A549 (cell line): Measurements from ENCODE around the gene PPM1E.

DNA sequence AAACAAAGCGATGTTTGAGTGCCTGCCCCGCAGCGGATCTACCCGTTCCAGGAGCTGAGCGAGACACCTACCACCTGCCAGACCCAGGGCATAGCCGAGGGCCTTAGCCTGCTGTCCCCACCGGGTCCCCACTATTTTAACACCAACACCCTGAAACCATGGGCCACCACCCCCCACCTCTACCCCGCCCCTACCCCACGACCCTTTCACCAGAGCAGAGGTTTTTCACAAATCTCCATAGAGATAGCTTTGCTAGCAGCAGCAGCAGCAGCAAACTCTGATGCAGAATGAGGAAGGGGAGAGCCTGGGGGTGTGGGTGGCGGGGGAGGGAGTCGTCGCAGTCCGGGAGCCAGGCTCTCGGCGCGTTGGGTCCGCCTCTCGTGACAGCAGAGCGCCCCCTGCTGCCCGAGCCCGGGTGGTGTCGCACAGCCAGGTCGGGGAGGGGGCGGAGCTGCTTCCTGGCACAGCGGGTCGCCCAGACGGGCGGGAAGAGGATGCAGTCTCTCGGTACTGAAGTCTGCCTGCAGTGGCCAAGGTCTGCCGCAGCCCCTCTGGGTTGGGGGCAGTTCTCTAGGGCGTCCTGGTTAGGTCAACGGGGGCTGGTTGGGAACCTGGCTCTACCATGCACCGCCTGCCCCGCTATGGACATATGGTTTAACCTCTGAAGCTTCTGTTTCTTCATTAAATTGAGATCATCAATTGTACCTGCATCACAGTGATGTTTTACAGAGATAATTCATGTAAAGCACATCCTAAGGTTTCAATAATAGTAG lies 38.1 kb upstream of the CCDC182 start:
- PRO-cap, result no peak
CAGE:
- cytosol, long polyA plus RNA, result no peak
- long polyA plus RNA, result no peak
- nucleus, long polyA plus RNA, result no peak

DNA sequence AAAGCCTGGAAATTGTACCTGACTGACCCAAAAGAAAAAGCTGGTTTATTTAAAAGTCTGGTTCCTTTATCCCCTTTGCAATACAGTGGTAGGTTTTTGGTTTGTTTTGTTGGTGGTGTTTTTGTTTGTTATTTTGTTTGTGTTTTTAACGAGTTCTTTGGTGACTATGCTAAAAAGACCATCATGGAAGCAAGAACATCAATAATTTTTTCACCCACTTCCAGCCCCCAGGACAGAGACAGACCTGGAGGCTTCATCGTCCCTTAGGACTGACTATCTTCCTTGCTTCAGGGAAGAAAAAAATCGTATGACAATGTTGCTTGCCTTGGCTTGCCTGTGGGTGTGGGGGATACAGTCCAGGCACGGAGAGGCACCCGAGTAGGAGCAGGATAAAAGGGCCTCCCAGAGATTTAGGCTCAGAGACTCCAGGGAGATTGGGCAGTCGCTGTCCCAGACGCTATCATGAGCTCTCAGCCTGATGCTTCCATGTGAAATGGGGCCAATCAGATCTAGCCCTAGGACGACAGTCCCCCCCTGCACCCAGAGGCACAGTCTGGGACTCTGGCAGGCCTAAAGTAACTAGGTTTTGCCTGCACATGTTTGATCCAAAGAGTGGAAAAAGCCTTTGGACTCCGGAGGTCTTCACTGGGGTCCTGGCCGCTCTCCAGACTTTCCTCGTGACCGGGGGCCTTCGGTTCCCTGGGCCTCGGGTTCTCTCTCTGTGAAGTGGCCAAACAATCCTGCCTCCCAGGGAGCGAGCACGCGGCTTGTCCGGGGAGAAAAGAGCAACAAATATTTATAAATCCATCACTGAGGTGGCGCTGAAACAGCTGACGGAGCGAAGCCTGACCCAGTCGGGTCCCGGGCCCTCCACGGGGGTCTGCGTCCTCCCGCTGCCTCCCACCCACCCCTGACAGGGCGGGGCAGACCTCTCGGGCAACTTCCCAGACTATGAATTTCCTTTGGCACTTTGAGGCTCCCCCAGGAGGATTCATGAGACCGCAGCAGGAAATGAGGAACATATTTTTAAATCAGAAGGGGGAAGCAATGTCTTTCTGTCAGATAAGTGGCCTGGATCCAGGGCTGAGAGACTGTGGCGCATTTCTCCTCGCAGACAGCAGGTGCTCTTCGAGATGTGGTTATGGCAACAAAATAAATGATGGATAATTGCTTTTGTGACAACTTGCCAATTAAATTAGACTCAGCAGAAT lies 39.1 kb downstream of the MRPS23 start:
- PRO-cap, result no peak
CAGE:
- cytosol, long polyA plus RNA, result no peak
- long polyA plus RNA, result no peak
- nucleus, long polyA plus RNA, result no peak

DNA sequence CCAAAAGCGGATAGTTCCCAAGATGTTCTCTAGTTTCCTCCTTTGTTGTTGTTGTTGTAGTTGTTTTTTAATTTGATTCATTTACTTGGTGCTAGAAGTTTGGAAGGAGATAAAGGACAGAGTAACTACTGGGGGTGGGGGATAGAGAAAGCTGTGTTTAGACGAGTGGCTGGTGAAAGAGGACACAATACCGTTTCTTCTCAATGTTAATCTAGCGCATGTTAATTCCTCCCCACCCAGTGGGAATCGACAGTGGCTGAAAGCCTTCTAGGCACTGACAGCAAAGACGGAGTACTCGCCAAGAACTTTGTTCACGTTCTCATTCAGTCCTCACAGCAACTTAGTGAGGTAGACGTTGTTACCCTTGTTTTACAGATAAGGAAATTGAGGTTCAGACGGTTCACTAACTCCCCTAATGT lies 17.2 kb downstream of the MRPS23 start:
- PRO-cap, result no peak
CAGE:
- cytosol, long polyA plus RNA, result no peak
- long polyA plus RNA, result no peak
- nucleus, long polyA plus RNA, result no peak

- PRO-cap, result no peak
CAGE:
- cytosol, long polyA plus RNA, result no peak
- long polyA plus RNA, result no peak
- nucleus, long polyA plus RNA, result no peak
Observed at GRCh38 chr17:57862855-57863357, 13.1 kb upstream of the MRPS23 start.

- PRO-cap, result no peak
CAGE:
- cytosol, long polyA plus RNA, result no peak
- long polyA plus RNA, result no peak
- nucleus, long polyA plus RNA, result no peak
Observed at GRCh38 chr17:57890866-57891229, 41.0 kb upstream of the MRPS23 start.

DNA sequence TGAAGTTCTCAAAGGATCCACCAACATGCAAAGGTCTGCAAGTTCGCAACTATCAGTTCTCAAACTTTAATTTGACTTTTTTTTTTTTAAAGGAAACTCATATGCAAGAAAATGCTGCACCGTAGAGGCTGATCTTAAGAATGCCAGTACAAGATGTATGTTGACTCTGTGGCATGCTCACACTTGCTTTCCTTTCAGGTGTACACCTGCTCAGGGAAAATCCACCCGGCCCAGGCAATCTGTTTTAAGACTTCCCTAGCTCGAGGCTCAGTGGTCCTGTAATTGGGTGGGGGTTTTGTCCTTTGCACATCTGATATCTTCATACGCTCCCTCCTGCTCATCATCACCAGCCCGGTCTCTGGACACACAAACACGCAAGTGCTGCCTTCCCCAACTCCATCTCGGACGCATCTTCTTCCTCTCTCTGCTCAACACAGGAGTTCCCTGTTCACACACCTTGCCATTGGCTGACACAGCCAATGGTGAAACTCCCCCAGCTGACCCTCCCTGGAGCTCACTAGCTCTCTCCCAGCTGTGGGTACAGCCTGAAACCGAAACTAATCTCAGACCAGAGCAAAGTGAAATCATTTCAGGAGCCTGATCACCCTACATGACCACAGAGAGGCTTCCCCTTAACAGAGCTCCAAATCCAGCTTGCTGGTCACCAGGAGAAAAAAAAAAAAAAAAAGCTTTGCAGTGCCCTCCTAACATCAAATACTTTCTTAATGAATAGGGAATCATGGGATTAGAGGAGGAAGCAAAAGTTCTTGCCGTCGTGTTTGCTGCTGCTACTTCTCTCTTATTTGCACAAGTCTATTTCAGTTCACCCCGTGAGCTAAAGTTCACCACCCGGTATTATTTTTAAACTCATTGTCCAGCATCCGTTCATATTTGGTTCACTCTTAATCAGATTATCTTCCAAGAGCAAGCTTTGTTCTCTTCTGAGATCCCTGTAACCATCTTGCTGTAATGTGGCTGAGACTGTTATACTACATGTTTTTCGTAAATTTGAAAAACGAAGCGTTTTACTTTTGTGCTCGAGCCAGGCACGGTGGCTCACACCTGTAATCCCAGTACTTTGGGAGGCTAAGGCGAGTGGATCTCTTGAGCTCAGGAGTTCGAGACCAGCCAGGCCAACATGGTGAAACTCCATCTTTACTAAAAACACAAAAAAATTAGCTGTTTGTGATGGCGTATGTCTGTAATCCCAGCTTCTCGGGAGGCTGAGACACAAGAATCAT lies 8.3 kb downstream of the CUEDC1 start:
- PRO-cap, result no peak
CAGE:
- cytosol, long polyA plus RNA, result no peak
- long polyA plus RNA, result no peak
- nucleus, long polyA plus RNA, result no peak

DNA sequence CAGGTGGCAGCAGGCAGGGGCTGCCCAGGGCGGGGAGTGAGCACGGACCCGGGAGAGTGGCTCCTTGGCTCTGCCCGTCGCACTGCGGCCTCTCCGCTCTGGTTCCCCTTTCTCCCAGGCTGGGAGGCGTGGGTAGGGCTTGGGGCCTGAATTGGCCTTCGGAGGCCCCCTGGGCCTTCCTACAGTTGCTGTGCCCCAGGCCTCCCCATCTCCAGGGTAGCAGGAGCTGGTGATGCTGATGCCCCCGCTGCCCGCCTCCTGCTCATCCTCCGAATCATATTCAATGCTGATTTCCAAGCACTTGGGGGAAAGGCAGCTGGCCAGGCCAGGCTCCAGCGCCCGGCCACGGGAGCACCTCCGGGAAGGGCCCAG lies 20.1 kb downstream of the TSPOAP1 start:
- PRO-cap, result no peak
CAGE:
- cytosol, long polyA plus RNA, result no peak
- long polyA plus RNA, result no peak
- nucleus, long polyA plus RNA, result no peak

GRCh38 chr17:58309585-58310345 lies 18.8 kb downstream of the TSPOAP1 start:
- PRO-cap, result no peak
CAGE:
- cytosol, long polyA plus RNA, result no peak
- long polyA plus RNA, result no peak
- nucleus, long polyA plus RNA, result no peak

GRCh38 chr17:58320458-58321301 lies 7.9 kb downstream of the TSPOAP1 start:
- PRO-cap, result no peak
CAGE:
- cytosol, long polyA plus RNA, result no peak
- long polyA plus RNA, result no peak
- nucleus, long polyA plus RNA, result no peak

DNA sequence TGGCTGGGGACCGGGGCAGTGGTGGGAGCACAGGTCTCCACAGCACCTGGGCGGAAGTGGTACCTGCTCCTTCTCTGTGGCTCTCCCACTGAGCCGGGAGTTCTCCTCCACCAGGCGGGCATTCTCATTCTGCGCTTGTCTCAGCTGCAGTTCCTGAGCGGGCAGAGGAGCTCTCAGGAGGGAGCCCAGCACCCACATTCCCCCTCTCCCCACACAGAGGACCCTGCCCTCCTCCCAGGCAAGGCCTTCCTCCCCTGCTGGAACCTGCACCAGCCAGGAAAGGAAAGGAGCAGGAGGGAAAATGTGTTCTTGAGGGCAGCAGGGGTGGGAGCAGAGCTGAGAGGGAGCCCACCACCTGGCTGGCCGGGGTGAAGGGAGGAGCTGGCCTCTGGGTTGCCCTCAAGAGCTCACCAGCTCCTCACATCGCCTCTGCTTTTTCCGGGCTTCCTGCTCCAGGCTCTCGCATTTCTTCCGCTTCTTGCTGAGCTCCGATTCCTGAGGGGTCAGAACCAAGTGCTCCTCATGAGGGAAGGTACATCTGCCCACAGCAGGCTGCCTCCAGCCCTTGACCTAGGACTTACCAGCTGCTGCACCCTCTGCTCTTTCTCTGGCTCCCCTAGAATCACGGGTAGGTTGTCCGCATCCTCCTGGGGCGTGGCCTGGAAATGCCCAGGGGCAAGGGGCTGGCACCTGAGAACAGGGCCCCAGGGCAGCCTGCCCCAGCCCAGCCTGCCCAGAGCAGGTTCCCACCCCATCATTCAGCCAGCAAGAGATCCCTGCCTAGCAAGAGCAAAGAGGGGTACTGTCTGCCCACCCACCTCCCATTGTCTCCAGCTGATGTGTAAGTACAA lies 5.5 kb downstream of the TSPOAP1 start:
- PRO-cap, result no peak
CAGE:
- cytosol, long polyA plus RNA, result no peak
- long polyA plus RNA, result no peak
- nucleus, long polyA plus RNA, result no peak

DNA sequence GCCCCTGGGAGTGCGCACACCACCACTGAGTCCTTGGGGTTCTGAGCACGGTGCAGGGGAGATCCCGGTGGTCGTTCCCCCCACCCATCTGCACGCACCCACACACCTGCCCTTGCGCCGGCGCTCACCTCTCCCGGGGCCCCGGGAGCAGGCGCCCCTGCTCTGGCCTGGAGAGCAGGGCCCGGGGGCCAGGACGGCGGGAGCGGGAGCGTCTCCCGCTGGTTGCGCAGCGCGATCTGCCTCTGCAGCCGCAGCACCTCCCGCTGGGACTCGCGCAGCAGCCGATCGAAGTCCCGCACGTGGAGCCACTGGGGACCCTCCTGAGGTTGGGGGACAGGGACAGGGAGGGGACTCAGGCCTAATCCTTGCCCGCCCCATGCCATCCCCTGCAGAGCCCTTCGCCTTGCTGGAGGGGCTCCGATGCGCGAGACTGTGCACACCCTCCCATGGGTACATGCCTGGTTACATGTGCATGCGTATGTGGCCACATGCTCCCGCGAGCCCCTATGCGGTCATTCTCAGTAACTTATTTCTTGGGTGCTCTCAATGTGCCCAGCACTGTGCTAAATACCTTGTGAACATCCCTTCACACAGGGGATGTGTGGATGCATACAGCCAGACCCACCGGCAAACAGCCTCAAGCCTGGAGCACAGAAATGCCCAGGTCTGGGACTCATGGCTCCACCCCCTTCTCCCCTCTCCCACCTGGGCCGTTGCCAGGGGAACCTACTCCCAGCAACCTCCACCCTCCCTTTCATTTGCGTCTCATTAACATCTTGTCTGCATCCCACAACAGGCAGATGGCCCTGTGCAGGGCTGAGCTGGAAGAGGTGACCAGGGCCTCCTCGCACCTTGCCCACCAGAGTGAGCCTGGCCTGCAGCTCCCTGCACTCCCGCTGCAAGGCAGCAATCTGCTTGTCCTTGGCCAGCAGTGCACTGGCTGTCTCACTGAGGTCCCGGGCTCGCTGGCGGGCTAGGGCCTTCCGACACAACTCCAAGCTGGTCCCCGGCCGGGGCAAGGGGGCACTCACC lies 3.6 kb downstream of the TSPOAP1 start:
- PRO-cap, result unidirectional peak, minus-strand start at position 539 of the sequence
CAGE:
- cytosol, long polyA plus RNA, result no peak
- long polyA plus RNA, result no peak
- nucleus, long polyA plus RNA, result no peak

DNA sequence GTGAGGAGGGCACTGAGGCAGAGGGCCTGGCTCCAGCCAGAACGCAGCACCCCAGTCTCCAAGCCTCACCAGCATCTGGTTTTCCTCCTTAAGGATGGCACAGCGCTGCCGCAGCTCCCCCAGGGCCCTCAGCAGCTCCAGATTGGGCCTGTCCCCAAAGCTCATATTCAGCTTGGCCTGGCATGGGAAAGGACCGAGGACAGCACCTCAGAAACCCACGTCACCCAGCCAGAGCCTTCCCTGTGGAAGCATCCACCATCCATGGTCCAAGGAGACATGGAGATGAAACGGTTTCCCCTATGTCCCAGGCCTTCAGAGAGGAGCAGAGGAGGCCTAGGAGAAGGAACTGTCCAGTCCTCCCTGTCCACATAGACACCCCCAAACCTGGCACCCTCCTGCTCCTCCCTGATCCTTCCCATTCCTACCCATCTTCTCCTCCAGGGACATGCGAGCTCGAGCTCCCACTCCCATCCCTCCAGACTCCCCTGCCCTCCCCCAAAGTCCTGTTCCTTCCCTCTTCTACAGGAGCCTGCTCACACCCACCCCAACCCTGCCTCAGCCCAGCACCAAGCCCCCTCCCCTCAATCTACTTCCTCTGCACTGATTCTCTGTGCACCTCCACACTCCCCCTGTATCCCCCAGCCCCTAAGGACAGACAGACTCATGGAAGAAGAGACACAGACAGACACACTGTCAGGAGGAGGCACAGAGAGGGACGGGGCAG lies 1.8 kb downstream of the TSPOAP1 start:
- PRO-cap, result no peak
CAGE:
- cytosol, long polyA plus RNA, result no peak
- long polyA plus RNA, result no peak
- nucleus, long polyA plus RNA, result no peak

GRCh38 chr17:58332560-58333024 lies 4.0 kb upstream of the TSPOAP1 start:
- PRO-cap, result no peak
CAGE:
- cytosol, long polyA plus RNA, result no peak
- long polyA plus RNA, result no peak
- nucleus, long polyA plus RNA, result no peak

- PRO-cap, result no peak
CAGE:
- cytosol, long polyA plus RNA, result no peak
- long polyA plus RNA, result no peak
- nucleus, long polyA plus RNA, result no peak
Observed at GRCh38 chr17:58333025-58333749, 4.6 kb upstream of the TSPOAP1 start.

GRCh38 chr17:58351032-58352051 lies 659 bp downstream of the SUPT4H1 start:
- PRO-cap, result no peak
CAGE:
- cytosol, long polyA plus RNA, result no peak
- long polyA plus RNA, result no peak
- nucleus, long polyA plus RNA, result no peak

- PRO-cap, result no peak
CAGE:
- cytosol, long polyA plus RNA, result no peak
- long polyA plus RNA, result no peak
- nucleus, long polyA plus RNA, result no peak
Observed at GRCh38 chr17:58632400-58633135, 59.3 kb downstream of the IGBP1C start.

GRCh38 chr17:58666577-58667650 lies 24.9 kb downstream of the IGBP1C start:
- PRO-cap, result bidirectional peak, plus-strand start at chr17:58667066, minus-strand start at chr17:58666697; bidirectional peak, plus-strand start at chr17:58667520, minus-strand start at chr17:58667375
CAGE:
- cytosol, long polyA plus RNA, result no peak
- long polyA plus RNA, result no peak
- nucleus, long polyA plus RNA, result no peak

DNA sequence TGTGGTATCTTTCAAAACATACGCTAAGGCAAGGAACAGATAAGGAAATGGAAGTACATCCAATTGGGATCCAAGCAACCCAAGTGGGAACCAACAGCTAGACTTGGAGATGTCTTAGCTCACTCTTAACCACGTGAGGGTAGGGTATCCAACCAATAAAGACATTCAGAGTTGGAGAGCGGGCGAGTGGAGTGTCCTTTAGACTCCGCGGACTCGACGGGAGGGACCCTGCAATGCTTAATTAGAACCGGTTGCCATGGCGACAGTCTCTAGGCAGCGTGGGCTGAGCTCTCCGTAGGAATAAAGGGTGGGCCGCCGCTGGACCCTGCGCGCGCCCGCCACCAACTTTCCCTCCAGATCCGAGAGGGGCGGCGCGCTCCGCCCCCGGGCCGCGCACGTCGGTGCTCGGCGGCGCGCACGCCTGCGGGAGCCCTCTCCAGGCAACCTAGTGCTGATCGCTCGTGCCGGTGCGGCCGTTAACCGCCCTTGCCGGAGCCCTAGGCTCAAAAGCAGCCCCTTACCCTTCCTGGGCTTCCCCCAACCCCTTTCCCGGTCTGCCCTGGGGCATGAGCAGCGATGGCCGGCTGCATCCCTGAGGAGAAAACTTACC lies at the start of gene PPM1E:
PPM1E (plus strand) TSS at position 433 of the 610 bp plus-strand sequence.
- PRO-cap, result no peak
CAGE:
- cytosol, long polyA plus RNA, result no peak
- long polyA plus RNA, result no peak
- nucleus, long polyA plus RNA, result no peak

DNA sequence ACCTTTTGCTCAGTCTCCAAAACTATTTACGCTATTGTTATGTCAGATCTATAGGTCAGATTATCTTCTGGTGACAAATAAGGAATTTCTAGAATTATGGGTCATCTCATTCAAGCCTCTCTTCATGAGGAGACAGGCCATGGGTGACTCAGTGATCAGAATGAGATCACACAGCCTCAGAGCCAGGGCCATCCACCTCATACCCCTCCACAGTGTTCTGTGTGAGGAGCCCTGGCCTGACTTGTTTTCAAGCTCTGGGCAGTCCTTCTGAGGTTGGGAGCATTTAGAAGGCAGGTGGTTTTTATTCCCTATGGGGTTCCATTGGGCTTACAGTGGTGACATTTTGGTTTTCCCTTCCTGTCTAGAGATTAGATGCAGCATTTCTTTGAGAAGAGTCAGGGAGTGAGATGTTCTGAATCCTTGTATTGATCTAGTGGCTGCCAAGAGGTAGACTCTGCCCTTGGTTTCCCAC lies 26.5 kb downstream of the YPEL2 start:
- PRO-cap, result no peak
CAGE:
- cytosol, long polyA plus RNA, result no peak
- long polyA plus RNA, result no peak
- nucleus, long polyA plus RNA, result no peak

DNA sequence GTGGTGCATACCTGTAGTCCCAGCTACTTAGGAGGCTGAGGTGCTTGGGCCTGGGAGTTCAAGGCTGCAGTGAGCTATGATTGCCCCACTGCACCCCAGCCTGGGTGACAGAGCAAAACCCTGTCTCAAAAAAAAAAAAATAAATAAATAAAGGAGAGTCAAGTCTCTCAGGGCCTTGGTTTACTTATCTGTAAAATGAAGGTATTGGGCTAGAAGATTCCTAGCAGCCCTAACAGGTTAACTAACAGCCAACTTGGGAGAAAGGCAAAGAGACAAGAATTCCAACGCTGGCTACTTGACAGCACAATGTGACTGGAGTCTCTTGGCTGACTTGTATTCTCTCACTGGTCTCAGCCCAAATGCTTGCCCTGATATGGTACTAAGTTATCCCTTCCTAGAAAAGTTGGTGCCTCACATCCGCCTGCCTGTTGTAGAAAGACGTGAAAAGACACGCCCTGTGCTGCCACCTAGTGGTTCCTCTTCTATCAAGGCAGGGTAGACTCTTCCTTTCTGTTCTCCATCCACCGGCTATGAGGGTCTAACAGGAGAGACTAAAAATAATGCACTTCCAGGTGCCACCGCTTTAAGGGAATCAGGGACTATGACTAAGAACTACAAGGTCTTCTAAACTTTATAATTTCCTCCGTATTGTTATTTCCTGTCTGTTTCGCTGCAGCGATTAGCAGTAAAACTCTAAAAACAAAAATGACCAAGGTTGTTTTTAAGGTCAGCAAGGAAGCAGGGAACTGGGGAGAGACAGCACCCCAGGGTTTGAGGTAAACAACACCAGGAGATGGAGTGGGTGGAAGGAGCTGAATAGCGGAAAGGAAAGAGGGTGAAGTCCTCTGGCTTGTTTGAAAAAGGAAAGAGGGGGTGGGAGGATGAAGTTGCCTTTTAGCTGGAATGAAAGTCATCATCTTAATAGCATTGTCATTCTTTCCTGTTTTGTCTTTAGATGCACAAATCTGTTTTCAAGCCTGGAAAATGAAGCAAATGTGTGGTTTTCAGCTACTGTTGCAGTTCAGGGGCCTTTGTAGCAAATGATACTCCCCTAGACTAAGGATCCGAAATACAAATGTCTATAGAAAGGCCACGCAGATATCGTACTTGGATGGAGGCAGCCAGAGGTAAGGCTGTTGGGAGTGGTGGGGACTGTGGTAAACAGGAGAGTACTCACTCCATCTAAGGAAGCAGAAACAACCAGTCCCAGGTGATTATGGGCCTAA lies 109.5 kb downstream of the YPEL2 start:
- PRO-cap, result no peak
CAGE:
- cytosol, long polyA plus RNA, result no peak
- long polyA plus RNA, result no peak
- nucleus, long polyA plus RNA, result no peak